Epithelial cell of esophagus (primary cell): ENCODE measurements around a stretch of chr2.

DNA sequence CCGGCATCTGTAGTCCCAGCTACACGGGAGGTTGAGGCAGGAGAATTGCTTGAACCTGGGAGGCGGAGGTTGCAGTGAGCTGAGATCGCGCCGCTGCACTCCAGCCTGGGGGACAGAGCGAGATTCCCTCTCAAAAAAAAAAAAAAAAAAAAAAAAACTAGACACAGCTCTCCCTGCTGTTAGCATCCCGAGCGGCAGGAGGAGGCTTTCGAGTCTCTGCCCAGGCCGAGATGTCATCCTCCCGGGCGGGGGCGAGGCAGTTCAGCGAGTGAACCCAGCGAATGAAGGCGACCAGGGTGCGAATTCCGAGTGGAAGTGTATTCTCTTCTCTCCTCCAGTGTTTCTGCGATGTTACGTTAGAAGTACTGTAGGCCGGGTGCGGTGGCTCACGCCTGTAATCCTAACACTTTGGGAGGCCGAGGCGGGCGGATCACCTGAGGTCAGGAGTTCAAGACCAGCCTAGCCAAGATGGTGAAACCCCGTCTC, 552 bp upstream of the NOL10 start:
- RRBS: no CpG with 5 or more reads among the region's 28 CpGs

DNA sequence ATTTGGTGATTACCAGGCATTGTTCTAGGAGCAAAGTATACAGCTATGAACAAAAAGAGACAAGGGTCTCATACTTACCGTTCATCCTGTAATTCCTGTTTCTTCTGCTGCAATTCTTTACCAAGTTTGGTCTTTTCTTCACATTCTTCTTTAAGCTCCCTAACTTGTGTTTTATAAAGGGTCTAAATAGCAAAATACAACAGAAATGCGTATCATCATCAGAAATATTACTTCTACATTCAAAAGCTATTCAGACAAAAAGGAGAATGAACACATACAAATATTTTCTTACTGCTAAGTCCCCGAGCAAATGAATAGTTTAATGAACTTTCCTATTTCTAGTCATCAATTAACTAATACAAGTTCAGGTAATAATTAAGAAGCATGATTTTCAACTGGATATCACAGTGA, 46.0 kb downstream of the SLC66A3 start:
- RRBS: no CpG with 5 or more reads among the region's 3 CpGs

DNA sequence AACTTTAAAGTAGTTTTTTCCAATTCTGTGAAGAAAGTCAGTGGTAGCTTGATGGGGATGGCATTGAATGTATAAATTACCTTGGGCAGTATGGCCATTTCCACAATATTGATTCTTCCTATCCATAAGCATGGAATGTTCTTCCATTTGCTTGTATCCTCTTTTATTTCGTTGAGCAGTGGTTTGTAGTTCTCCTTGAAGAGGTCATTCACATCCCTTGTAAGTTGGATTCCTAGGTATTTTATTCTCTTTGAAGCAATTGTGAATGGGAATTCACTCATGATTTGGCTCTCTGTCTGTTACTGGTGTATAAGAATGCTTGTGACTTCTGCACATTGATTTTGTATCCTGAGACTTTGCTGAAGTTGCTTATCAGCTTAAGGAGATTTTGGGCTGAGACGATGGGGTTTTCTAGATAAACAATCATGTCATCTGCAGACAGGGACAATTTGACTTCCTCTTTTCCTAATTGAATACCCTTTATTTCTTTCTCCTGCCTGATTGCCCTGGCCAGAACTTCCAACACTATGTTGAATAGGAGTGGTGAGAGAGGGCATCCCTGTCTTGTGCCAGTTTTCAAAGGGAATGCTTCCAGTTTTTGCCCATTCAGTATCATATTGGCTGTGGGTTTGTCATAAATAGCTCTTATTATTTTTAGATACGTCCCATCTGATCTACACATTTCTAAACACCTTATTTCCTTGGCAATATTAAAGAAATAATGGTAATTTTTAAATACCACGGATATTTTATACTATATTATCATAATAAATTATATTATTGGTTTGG, 25.1 kb downstream of the ROCK2 start:
- RRBS: no CpG with 5 or more reads among the region's 4 CpGs

DNA sequence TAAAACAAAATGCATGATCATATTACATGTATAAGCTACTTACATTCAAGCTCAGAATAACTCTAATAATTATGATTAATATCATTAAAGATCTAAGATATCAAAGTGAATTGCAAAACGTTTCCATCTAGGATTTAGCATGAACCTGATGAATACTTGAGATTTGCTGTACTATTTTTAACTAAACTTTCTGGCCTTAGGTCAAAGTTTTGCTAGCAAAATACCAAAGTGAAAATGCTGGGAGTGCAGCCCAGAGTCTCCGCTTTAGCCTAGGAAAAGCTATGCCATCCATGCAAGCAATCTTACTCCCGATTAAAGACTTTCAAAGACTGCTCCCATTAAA, 2.1 kb downstream of the ROCK2 start:
- RRBS: no CpG with 5 or more reads among the region's 3 CpGs

- RRBS: no CpG with 5 or more reads among the region's 6 CpGs
Observed at GRCh38 chr2:11352723-11353230, 8.3 kb upstream of the ROCK2 start.

GRCh38 chr2:11389820-11390315, 45.4 kb upstream of the ROCK2 start:
- RRBS: no CpG with 5 or more reads among the region's 12 CpGs

GRCh38 chr2:11391296-11391955, 47.0 kb upstream of the ROCK2 start:
- RRBS: no CpG with 5 or more reads among the region's 11 CpGs

GRCh38 chr2:11396215-11396909, 51.9 kb upstream of the ROCK2 start:
- RRBS: no CpG with 5 or more reads among the region's 10 CpGs

DNA sequence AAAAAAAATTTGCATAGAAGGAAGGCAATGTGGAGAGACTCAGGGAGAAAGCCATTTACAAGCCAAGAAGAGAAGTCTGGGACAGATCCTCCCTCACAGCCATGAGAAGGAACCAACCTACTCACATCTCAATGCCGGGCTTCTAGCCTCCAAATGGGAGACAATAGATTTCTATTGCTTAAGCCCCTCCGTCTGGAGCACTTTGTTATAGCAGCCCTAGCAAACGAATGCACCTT, 12.8 kb upstream of the E2F6 start:
- RRBS: no CpG with 5 or more reads among the region's 3 CpGs

DNA sequence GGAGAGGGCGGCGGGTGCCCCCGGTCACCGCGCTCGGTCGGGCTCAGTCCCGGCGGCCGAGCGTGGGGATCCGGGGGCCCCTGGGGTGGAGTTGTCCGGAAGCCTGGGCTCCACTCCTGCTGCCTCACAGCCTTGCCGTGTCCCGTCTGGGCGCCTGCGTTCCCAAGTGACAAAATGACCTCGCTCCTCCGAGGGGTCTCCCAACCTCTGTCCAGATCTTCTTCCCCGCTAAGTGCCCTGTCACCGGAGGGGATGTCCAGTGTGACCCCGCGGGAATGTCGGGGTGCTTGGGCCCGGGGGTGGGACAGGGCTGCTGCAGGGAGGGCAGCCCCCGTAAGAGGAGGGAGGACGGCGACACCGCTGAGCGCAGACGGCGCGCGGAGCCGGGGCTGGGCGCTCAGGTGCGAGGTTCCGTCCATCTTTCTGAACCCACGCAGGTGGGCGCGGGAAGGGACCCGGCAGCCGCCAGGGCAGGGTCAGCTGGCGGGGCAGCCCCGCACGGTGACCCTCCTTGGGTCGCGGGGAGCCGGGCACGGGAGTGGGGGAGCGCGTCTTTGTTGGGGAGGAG, 16.1 kb upstream of the E2F6 start:
- RRBS: 10% methylated on average over 33 of the region's 52 CpGs

GRCh38 chr2:11532159-11533001, 1.5 kb upstream of the GREB1 start:
- RRBS: no CpG with 5 or more reads among the region's 15 CpGs

GRCh38 chr2:11542375-11543096, 8.7 kb downstream of the GREB1 start:
- RRBS: no CpG with 5 or more reads among the region's 13 CpGs

DNA sequence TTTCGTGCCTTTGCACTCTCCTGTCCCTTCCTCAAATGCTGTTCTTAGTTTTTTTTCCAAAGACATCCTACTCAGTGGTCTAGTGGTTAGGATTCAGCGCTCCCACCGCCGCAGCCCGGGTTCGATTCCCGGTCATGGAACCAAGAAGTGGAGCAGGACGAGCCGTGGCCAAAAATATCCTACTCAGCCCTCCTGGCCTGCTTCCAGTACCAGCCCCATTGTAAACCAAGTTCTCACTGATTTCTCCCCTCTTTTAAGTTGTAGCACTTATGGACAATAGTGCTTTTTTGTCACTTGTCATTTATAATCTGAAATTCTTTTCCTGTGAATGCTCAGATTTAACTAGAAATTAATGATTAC, 17.8 kb downstream of the GREB1 start:
- RRBS: no CpG with 5 or more reads among the region's 9 CpGs

DNA sequence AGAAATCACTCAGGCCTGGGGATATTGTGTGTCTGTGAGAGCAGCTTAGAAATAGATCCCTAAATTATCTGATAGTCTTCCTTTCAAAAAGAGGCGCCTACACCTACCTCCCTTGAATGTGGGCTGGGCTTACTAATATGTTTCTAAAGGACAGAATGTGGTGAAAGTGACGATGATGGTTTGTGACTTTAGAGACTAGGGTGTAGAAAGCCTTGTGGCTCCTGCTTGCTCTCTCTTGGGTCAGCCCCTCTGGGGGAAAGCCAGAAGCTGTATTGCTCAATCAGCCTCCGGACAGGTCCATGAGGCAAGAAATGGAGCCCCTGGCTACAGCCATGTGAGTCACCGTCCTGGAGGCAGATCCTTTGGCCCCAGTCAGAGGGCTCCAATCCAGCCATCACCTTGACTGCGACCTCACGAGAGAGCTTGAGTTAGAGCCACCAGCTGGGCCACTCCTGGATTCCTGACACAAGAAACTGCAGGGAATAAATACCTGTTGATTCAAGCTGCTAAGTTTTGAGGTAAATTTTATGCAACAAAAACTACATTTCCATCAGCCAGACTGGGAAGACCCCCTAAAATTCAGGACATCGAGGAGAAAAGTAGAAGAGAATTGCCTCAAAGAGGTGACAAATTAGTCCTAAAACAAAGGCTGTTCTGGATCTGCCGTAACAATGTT, 7.4 kb upstream of the LPIN1 start:
- RRBS: no CpG with 5 or more reads among the region's 8 CpGs

DNA sequence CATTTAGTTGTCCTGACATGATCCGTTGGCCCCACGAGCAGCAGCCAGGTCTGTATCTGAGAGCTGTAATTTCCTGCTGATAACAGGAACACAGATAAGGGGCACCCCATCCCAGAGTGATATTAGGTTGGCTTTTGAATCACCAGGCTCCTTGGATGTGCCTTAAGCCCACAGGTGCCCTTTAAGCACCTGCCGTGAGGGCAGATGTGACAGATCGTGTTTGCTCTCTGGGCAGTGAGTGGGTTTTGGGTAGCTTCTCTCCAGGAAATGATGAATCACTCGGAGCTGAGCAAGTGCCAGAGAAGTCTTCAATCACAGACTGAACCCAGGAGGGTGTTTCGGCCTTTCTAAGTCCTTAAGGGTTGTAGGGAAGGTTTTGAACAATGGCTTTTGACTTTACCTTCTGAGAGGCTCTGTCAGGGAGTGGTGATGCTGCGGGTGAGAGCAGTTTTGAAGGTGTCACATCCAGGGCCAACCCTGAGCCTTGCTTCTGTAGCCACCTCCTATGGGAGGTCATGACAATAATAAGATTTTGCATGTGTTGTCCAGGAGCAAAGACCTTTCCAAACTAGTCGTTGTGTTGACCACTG, 7.8 kb downstream of the LPIN1 start:
- RRBS: no CpG with 5 or more reads among the region's 8 CpGs

GRCh38 chr2:11938070-11938613, 191.7 kb downstream of the LPIN1 start:
- RRBS: no CpG with 5 or more reads among the region's 13 CpGs

GRCh38 chr2:12005925-12006458, 259.6 kb downstream of the LPIN1 start:
- RRBS: no CpG with 5 or more reads among the region's 5 CpGs

- RRBS: no CpG with 5 or more reads among the region's 12 CpGs
Observed at GRCh38 chr2:12079353-12079770, 332.9 kb downstream of the LPIN1 start.

DNA sequence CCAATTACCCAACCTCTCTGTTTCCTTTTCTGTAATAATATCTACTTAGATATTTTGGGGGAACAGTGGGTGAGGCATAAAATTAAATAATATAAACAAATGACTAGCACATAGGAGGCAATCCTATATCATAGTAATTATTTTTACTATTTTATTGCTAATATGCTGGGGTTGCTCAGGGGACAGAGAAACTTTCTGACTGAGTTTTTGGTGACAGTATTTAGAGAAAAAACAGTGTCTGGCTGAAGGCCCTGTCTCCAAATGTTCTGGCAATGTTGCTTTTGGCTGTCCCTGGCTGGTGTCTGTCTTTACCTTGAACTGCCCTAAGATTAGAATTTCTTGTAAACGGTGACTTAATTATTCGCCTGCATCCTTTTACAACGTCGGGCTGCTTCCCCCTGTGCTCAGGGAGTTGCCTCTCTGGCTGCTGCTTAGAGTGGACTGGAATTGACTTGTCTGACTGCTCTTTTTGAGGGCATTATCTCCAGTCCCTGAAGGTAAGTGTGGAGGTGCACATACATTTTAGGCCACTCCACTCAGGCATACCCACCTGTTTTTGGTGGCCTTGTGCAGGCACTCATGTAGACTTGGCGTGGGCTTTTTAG, 230.6 kb upstream of the TRIB2 start:
- RRBS: no CpG with 5 or more reads among the region's 5 CpGs

- RRBS: no CpG with 5 or more reads among the region's 3 CpGs
Observed at GRCh38 chr2:12685190-12685601, 31.5 kb upstream of the TRIB2 start.